A375 (cell line): ENCODE data around the genes MOB4 and SPATS2L.

- RAMPAGE, long total RNA, result no peak
Observed at GRCh38 chr2:197107125-197108015, 180.9 kb upstream of the PGAP1 start.

DNA sequence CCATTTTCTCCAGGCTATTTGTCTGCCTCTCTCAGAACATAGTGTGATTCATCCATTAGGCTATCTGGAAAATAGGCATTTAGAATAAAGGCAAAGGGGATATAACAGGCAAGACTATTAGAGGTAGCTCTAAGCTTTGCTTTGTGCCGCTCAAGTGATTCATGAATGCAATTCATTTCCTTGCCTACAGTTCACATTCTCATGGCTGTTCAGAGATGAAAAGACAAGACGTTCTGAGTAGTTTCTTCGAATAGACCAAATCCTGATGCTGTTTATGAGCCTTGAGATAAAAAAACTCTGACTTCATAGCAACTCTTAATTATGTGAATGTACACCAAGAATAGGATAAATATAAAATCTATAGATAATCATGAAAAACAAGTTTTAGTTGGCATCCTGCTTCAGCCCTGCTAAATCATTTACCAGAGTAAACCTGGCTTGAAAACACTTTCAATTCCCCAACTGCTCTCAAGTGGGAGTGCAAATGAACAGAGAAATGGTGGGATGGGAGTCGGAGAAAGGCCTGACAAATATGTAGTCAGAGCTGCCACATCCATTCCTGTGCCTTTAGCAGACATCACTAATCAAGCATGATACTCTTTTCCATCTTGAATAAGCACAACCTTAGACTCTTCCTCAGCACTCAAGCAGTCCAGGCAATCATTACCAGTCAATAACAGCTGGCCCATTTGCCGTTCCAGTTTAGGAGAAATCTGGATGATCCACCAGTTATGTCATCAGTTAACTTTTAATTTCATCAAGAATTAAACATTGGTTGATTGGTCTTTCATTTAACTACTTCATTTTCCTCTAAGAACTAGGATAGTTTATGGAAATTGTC is 101.4 kb downstream of the ANKRD44 start:
- RAMPAGE, long total RNA, result no peak

GRCh38 chr2:197292702-197293023 is 17.9 kb downstream of the ANKRD44 start:
- RAMPAGE, long total RNA, result no peak

DNA sequence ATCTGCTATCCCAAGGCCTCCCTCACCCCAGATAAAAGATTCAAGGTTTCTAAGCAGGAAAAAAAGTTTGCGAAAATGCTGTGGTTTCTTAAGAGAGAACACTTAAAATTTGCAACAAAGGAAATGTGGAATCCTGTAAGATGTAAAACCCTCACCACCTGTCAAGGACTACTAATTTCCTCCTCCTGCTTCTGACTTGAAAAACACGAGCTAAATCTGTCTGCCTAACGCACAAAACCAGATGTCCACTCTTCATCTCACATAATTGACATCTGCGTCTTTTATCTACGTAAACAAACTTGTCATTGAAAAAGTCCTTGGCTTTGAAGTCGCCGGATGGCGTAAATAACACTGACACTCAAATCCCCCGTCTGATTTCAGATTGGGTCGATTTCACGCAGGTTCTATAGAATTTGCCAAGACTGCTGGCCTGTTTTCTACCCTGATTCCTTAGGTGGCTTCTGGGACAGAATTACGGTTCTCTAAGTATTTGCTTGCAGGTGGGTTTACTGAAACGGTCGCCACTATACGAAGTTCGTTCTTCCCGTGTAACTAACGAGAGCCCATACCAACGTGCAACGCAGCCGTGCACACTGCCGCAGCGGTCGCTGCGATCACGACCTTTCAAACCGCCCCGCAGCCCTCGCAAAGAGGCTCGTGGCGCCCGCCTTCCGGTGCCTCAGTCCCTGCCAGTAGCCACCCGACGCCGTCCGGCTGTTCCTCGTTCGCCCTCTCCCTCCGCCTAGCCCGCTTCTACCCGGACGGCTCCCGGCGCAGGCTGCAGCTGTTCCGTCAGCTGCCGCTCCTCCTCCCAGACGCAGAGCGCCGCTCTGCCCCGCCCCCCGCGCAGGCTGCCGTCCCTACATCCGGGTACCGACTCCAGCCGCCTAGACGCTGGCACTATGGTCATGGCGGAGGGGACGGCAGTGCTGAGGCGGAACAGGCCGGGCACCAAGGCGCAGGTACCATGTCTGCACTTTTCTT is at the start of gene MOB4:
TSS of gene MOB4 (plus strand) at position 882 of the 984 bp plus-strand sequence.
- RAMPAGE, long total RNA, result no peak

GRCh38 chr2:197673010-197673469 is 2.3 kb downstream of the RFTN2 start:
- RAMPAGE, long total RNA, result no peak

DNA sequence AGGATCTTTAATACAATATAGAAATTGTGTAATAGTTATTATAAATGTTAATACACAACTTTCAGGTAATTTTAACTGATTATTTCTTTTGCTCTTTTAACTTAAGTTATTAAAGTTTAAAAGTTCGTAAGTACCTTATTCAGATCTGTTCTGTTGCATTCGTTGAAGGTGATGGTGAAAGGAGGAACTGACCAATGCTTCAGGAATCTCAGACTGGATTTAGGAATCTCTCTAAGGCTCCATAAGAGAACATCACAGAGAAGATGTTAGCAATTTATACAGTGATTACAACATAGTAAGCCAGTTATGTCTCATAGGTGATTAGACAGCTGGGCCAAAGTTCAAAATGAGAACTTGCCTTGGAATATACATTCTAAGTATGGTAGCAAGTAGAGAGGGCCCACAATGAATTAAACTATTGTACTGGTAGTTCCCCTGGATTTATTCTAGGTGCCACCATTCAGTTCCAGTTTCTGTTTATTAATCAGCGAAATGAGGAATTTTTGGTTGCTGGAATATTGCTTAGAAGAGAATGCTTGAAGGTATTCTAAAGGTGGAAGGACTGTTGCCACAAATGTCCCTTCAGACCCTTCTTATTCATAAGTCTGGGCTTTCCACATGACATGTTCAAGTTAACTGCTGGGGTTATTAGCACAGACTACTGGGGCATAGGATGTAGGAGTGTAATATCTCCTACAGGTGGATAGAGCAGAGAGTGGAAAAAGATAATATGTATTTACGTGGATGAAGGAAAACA is 3.3 kb downstream of the MARS2 start:
- RAMPAGE, long total RNA, result no peak

DNA sequence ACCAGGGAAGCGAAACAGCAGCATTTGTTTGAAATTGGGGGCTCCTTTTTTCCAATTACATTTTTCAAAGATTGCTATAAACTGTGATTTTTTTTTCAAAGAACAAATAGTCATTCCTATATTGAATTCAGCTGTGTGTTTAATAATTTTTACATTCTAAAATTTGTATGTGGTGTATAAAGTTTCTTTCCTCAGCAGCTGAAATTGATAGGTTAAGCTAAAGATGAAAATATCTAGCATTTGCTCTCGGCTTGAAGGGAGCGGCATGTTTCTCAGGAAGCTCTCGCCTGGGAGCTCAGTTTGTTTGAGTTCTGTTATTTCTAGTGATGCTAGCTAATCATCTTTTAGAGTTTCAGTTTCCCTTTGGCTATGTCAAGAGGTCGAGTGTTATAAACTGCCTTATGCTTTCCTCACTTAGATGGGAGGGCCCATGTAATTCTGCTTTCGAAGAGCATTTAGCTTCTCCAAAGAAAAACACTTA is 33.5 kb downstream of the PLCL1 start:
- RAMPAGE, long total RNA, result no peak

DNA sequence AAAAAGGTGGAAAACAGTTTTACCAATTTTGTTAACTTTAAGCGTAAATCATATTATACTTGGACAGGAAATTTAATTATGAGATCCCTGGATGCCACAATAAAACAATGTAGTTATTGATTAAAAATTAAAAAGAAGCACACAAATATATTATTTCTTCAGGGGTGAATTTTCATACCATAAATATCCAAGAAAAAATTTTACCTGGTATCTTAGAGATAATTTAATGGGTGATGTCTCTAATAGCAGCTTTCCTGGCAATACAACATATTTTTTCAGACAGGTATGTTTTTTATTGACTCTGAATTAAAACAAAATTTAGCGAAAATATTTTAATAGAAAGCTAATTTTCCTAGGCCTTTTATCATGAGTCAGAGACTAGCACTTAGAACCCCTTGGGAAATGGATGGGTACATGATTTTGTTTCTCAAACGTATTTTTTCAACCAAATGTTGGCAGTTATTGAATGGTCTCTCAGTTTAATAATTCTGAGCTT is 750.7 kb downstream of the PLCL1 start:
- RAMPAGE, long total RNA, result no peak

GRCh38 chr2:198706788-198707245 is 750.9 kb downstream of the SATB2 start:
- RAMPAGE, long total RNA, result no peak

GRCh38 chr2:199347613-199347851 is 110.2 kb downstream of the SATB2 start:
- RAMPAGE, long total RNA, result no peak

- RAMPAGE, long total RNA, result no peak
Observed at GRCh38 chr2:199418863-199419510, 38.8 kb downstream of the SATB2 start.

DNA sequence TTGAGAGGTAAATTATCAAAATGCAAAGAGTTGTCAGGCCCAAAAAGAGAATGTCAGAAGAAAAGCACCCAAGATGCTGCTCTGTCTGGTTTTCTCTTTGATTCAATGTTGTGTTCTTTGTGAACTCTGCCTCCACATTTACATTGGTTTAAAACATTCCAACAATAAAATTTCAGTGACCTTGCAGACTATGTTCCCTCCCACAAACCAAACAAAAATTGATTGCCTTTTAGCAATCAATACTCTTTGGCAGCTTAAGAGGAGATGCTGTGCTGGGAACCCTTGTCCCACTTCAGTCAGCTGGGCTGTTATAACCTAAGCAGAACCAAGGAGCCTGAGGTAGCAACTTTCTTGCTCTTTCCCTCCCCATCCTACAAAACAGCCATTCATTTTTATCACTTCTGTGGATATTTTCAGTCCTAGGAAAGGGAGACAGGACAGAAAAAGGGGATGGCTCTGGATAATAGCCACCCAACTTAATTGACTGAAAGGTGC is 19.7 kb upstream of the SATB2 start:
- RAMPAGE, long total RNA, result no peak

DNA sequence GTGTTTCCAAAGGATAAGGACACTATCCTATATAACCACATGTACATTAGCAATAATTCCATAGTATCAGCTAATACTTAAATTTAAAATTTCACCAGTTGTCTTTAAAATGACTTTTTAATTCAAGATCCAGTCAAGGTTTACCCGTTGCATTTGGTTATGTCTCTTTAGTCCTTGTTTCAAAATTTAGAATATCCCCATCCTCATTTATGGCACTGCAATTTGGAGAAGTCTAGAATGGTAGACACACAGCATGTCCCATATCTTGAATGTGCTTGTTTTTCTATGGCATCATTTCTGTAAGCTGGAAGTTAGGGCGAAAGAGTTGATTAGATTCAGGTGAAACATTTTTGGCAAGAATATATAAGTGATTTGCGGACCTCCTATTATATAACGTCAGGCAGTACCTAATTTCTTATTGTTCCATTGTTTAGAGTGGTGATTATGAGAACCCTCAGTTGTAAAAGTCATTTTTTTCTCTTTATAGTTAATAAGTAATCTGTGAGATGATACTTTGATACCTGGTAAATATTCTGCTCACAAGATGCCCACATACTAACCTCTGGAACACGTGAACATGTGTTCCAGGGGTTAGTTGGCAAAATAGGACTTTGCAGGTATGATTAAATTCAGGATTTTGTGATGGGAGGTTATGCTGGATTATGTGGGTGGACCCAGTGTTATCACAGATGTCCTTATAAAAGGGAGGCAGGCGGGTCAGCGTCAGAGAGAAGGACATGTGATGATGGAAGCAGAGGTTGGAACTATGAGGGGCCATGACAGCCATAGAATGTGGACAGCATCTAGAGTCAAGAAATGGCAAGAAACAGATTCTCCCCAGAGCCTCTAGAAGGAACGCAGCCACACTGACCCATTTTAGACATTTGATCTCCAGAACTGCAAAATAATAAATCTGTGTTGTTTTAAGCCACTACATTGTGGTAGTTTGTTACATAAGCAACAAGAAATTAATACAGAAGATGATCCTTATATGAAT is 16.7 kb downstream of the MAIP1 start:
- RAMPAGE, long total RNA, result no peak

GRCh38 chr2:200163428-200163773 is 143.1 kb upstream of the SPATS2L start:
- RAMPAGE, long total RNA, result no peak

GRCh38 chr2:200221061-200221589 is 85.4 kb upstream of the SPATS2L start:
- RAMPAGE, long total RNA, result no peak

- RAMPAGE, long total RNA, result no peak
Observed at GRCh38 chr2:200305831-200306751, at the start of gene SPATS2L. SPATS2L (plus strand) TSS chr2:200306693.

- RAMPAGE, long total RNA, result no peak
Observed at GRCh38 chr2:200380041-200380617, 73.6 kb downstream of the SPATS2L start.

GRCh38 chr2:200507214-200507517 is 2.7 kb downstream of the KCTD18 start:
- RAMPAGE, long total RNA, result no peak

GRCh38 chr2:200602467-200602952 is 16.7 kb downstream of the AOX1 start:
- RAMPAGE, long total RNA, result no peak

GRCh38 chr2:200709940-200710392 is 101.7 kb upstream of the BZW1 start:
- RAMPAGE, long total RNA, result no peak